Right ventricle myocardium (tissue), 1 donor: ENCODE measurements around the genes BPI, LBP, ACTR5 and DHX35.

DNA sequence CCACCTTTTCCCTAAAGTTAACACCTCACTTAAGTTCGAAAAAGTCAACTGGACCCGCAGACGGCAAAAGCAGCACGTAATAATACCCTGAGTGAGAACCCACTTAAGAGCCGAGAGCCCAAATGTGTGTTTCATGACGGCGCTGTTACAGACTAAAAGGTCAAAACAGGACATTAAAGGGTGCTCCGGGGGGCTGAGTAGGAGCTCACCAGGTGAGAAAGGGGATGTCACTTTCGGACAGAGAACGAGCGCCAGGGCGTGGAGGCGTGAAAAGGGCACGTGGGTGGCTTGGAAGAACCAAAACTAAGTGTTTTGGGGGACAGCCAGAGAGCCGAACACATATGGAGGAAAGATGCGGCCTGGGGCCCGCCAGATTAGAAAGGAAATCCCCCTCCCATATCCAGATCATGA, 345 bp downstream of the TTI1 start:
- PRO-cap, 2 experiments = no peak in any of the 2 experiments

DNA sequence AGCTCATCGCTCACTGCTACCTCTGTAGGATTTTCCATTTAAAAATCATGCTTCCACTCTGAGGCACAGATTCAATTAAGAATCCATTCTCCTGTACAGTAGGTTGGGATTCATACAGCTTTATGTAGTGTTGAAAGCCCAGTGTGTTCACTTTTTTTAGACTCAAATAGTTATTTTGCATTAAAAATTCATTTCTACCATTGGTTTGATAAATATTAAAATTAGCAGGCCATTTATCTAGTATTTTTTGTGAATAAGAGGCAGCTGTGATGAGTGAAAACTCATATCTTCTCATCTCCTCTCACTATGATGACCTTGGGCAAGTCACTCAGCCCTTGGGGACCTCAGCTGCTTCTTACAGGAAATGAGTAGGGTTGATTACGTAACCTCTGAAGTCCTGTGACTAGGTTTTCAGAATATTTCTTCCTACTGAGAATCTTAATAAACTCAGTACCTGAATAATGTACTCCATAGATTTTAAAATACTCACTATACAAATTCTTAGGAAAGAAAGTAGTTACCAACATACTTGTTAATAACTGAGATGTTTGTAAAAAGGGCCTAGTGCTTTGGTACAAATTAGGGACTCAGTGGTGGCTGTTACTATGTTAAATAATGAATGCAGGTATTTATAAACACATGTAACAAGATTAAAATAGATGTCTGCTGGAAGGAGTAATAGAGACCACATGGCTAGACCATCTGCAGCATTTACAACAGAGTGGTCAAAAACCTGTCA, 60.8 kb downstream of the RPRD1B start:
- PRO-cap, 2 experiments = no peak in any of the 2 experiments

- PRO-cap, 2 experiments = no peak in any of the 2 experiments
Measured at GRCh38 chr20:38162619-38163363, 2.3 kb downstream of the TGM2 start.

GRCh38 chr20:38166158-38166761, 1.2 kb upstream of the TGM2 start:
- PRO-cap, 2 experiments = no peak in any of the 2 experiments

GRCh38 chr20:38173160-38173832, 8.2 kb upstream of the TGM2 start:
- PRO-cap, 2 experiments = peak in 1 of 2 experiments; most common minus-strand start chr20:38173437 (in 1)

DNA sequence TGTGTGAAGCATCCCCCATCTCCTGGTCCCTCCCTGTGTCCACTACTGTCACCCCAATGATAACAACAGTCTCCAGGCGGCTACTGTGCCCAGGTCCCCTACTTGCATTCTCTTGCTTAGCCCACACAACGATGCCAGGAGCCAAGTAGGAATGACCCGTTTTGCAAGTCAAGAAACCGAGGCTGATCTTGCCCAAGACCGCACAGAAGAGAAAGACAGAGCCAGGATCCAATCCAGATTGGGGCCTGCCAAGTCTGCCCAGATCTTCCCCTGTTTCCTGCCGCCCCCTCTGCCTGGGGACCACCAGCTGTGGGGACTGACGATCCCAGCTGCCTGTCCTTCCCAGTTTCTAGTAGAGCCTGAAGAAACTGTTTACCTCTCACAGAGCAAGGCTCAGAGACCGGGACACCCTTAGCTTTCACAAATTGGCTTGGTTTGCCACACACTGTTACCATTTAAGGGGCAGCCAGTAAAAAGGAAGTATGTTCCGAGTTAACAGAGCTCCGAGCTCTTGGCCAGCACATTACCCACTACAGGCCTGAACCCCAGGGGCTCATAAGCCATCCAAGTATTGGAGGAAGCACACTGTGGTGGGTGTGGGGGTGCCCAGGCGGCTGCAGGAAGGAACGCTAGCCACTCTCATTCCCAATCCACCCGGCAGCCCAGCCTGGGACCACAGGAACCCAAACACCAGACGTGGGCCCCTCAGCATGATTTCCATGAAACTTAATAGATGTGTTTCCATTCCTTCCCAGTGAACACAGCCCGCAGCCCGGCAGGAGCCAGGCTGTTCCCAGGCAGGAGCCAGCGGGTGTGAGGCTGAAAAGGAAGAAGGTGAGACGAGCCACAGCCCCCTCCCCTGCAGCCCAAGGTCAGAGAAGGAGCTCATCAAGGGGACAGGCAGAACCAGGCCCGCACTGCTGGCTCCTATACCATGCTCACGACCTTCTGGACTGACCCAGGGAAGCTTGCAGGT, 8.0 kb downstream of the KIAA1755 start:
- PRO-cap, 2 experiments = no peak in any of the 2 experiments

DNA sequence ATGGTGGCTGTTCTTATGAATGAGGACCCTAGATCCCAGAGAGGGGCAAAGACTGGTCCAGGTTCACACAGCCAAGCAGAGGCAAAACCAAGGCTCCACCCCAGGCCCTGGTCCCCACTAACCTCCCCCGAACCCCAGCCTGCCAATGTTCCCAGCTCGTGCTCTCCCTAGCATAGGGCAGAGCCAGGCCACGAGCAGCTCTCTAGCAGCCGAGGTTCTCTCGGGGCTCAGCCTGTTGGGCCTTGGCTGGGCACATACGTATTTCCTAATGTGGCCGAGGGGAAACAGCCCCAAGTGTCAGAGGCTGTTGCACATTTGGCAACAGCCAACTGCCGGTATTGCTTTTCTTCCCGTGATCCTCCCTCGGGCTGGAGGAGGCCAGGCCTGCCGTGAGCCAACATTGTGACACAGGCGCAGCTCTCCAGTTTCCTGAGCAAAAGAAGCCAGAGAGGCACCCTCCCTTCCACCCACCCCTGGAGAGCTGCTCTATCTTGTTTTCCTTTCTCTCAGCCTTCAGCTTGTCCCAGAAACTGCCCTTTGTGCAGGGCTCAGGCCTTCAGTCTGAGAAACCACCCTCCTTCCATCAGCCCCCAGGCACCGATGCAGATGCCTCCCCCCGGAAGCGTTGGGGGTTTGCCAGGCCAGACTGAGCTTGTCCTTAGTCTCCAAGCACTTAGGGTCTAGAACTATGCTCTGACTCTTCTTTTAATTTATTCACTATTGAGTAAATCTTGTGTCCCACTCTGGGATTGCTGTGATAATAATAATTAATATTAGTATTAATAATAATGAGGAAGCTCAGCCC, 5.2 kb upstream of the BPI start:
- PRO-cap, 2 experiments = no peak in any of the 2 experiments

- PRO-cap, 2 experiments = no peak in any of the 2 experiments
Measured at GRCh38 chr20:38303692-38304435, at the start of gene BPI. Gene BPI (plus strand): TSS chr20:38304156.

DNA sequence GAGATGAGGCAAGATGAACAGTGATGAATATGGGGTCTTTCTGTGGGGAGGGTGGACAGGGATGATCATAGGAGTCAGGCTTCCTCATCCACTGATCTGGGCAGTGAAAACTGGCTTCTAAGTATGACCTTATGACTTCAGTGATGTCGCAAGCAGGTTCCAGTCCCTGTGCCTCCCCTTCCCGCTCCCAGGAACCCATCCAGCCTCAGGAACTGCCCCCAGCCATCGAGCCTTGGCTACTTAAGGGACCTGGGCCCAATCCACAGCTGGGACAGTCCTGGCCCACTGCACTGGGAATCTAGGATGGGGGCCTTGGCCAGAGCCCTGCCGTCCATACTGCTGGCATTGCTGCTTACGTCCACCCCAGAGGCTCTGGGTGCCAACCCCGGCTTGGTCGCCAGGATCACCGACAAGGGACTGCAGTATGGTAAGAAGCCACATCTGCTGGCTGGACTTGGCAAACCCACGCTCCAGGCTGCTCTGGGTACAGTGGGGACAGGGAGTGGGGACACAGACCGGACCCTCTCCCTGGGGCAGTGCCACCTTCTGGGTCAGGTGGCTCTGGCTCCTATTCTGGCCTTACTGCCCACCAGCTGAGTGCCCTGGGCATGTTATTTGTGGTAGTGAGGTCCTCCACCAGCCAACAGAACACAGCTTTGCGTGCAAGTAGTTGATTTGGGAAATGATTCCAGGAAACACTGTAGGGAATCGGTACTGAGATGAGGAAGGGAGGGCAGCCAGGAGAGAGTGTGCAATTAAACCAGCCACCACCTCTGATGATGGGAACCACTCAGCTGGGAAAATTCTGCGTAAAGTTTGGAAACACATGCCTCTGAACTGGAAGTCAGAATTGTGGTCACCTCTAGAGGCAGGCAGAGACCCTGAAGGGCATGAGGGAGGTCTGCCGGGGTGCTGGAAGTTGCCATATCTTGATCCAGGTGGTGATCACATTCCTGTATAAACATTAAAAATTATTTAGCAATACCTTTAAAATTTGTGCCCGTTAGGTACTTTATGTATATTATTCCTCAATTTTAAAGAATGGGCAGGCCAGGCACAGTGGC, at the start of gene LBP:
Gene LBP (plus strand): TSS at position 269 of the 1,064 bp plus-strand sequence.
- PRO-cap, 2 experiments = no peak in any of the 2 experiments

DNA sequence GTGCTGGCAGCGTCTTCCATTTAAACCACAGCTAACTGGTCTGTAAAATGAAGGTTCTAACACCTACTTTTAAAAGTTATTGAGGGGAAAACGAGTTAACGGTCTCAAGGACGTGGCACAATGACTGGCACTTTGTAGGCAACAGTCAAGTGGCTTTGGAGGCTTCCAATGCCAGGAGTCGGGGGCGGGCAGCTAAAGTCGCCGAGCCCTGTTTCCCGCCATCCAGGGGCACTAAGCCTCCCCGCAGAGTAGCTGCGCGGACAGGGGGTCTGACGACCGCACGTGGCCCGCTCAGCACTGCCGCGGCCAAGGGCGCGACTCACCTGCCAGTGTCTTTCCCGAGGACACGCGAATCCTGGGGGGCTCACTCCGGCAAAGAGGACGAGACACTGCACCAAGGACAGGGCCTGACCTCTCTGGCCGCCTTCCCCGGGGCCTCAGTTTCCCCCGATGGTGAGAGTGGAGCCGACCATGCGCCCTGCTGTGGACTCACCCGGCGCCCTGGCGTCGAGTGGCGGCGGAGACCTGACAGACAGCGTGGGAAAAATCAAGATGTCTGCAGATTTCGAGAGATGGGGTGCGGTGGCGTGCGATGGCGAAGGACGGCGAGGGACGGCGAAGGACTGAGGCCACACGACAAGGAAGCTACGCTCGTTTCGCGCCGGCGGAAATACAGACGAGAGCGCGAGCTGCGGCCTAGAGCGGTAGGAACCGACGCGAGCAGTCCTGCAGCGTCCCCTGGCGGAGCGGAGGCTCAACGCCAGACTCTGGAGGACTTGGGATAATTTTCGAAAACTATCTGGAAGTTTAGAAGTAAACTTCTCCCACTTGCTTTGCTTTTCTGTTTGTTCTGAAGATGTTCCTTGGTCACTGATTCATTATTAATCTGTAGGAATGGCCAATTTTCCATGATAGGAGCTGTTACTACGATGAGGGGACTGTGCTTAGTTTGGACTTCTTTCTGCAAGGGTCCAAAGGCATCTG, 37.6 kb upstream of the RALGAPB start:
- PRO-cap, 2 experiments = peak in 2 of 2 experiments; most common minus-strand start position 625 of the sequence (in 2)

DNA sequence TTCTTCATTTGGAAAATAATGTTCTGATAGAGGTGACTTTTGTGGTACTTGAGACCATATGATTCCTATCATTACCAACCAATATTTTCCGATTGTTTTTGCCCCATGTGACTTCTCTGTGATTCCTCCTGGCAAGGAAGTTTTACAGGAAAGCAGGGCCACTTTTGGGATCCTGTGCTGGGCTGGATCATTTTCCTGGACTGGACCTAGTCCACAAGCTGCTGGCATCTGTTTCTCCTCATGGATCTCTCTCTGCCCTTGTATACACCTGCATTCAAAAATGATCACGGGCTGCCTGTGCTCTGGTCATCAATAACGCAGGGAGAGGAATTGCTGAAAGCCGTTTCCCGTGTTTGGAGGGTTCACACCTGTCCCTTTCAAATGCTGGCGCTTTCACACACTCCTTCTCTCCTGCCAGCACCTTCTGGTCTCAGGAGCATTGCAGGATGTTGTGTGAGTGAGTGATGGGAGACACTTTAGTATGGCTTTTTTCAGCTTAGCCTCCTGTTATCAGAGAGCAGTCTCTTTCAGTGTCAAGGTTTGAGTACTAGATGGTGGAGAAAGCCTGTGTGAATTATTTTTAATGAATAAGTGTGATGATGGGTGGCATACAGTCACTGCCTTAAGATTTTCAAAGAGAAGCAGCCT, 23.4 kb upstream of the RALGAPB start:
- PRO-cap, 2 experiments = no peak in any of the 2 experiments

GRCh38 chr20:38541605-38542163, 39.3 kb upstream of the ADIG start:
- PRO-cap, 2 experiments = no peak in any of the 2 experiments

- PRO-cap, 2 experiments = no peak in any of the 2 experiments
Measured at GRCh38 chr20:38559453-38559815, 21.6 kb upstream of the ADIG start.

DNA sequence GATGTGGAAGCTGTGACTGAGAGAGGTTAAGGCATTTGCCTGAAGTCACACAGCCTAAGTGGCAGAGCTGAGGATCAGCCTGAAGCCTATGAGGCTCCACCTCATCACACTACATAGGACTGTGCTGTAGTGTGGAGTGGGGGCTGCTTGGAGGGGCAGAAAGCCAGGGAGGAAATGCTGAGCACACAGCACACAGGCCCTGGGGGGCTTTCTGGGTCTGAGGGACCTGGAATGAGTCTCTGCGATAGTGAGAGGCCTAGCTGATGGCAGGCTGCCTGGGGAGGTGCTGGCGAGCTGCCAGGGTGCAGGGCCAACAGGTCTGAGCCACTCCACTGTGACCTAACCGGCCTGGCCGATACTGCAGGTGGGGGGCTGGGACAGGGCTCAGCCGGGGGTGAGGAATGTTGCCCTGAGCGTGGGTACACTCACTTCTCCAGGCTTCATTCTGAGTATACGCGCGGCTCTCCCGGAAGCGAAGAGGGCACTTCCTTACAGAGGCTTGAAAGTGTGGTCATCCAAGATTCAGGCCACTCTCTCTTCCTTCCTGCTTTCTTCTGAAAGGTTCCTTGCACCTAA, 18.5 kb downstream of the ADIG start:
- PRO-cap, 2 experiments = peak in 2 of 2 experiments; most common plus-strand start position 443 of the sequence (in 2)

DNA sequence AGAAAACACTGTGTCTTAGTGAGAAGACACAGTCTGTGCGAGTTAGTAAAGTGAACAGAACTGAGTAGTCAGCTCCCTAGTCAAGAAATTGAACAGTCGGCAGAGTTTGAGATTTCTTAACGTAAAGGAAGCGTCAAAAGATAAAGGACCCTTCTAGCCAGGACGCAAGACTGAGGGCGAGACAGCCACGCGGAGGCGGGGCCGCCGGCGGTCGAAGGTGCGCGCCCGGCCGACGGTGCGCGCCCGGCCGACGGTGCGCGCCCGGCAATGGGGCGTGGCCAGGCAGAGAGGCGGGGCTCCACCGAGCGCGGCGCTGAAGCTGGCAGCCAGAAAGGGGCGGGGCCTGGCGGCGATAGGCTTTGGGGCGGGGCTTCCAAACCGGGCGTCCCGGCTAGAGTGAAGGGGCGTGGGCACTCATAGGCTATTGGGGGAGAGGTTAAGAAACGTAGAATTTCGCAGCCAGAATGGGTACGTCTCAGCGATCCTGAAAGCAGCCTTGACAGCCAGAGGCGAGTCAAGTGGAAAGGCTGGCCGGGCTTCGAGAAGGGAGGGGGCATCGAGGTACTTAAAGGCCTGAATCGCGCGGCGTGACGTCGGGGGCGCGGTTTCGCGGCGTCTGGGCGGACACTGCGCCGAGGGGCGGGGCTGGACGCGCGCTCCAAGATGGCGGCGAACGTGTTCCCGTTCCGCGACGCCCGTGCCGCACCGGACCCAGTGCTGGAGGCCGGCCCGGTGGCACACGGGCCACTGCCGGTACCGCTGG, at the start of gene ACTR5:
Gene ACTR5 (plus strand): TSS at position 645 of the 763 bp plus-strand sequence.
- PRO-cap, 2 experiments = peak in 2 of 2 experiments; most common plus-strand start position 449 of the sequence (in 1); most common minus-strand start position 209 of the sequence (in 1)

- PRO-cap, 2 experiments = peak in 1 of 2 experiments; most common plus-strand start chr20:38804918 (in 1)
Measured at GRCh38 chr20:38804395-38805331, 834 bp upstream of the PPP1R16B start.

DNA sequence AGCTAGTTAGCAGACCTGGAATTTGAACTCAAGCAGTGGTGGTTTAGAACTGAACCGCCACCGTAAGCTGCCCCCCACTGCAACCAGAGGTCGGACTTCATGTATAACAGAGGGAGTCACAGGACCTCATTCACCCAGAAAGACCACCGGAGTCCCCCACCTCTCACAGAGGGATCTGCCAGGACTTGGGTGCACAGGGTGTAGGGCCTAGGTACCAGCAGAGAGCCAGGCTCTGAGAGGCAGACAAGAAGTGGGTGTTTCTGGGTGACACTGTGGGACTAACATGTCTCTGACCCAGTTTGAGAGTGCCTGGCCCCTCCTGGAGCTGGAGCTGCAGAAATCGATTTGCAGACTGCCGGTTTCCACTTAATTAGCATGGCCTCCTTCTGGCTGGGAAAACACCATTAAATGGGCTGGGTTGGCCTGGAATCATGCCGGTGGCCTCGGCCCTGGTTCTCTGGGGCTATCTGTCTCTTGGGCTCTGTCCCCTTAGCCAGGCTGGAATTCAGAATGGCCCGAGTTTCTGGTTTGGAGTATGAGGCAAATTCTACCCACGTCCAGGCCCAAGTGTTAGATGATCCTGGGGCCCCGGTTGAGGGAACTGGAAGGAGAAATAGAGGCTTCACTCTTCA, 59.2 kb downstream of the PPP1R16B start:
- PRO-cap, 2 experiments = no peak in any of the 2 experiments

GRCh38 chr20:38932328-38933114, 6.3 kb downstream of the FAM83D start:
- PRO-cap, 2 experiments = no peak in any of the 2 experiments

- PRO-cap, 2 experiments = no peak in any of the 2 experiments
Measured at GRCh38 chr20:38941755-38942812, 15.9 kb downstream of the FAM83D start.

GRCh38 chr20:38961920-38963065, at the start of gene DHX35:
Gene DHX35 (plus strand): TSS chr20:38962344.
- PRO-cap, 2 experiments = peak in 2 of 2 experiments; most common plus-strand start chr20:38962360 (in 2); most common minus-strand start chr20:38962145 (in 1)